Ishikawa (cell line): ENCODE results near the gene CLCN6.

GRCh38 chr1:10862668-10863187 lies 66.3 kb upstream of the CASZ1 start:
- RRBS = no CpG with 5 or more reads among the region's 14 CpGs

DNA sequence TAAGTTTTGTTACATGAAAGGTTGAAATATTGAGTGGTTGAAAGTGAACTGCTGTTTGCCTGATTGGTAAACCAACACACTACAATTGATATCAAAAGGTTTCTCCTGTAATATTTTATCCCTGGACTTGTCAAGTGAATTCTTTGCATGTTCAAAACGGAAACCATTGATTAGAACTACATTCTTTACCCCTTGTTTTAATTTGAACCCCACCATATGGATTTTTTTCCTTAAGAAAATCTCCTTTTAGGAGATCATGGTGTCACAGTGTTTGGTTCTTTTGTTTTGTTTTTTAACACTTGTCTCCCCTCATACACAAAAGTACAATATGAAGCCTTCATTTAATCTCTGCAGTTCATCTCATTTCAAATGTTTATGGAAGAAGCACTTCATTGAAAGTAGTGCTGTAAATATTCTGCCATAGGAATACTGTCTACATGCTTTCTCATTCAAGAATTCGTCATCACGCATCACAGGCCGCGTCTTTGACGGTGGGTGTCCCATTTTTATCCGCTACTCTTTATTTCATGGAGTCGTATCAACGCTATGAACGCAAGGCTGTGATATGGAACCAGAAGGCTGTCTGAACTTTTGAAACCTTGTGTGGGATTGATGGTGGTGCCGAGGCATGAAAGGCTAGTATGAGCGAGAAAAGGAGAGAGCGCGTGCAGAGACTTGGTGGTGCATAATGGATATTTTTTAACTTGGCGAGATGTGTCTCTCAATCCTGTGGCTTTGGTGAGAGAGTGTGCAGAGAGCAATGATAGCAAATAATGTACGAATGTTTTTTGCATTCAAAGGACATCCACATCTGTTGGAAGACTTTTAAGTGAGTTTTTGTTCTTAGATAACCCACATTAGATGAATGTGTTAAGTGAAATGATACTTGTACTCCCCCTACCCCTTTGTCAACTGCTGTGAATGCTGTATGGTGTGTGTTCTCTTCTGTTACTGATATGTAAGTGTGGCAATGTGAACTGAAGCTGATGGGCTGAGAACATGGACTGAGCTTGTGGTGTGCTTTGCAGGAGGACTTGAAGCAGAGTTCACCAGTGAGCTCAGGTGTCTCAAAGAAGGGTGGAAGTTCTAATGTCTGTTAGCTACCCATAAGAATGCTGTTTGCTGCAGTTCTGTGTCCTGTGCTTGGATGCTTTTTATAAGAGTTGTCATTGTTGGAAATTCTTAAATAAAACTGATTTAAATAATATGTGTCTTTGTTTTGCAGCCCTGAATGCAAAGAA lies 10.8 kb downstream of the TARDBP start:
- RRBS = no CpG with 5 or more reads among the region's 16 CpGs

GRCh38 chr1:11027128-11027831 lies 14.8 kb downstream of the TARDBP start:
- RRBS = no CpG with 5 or more reads among the region's 10 CpGs

- RRBS = 71% methylated on average over 9 of the region's 43 CpGs
Measured at GRCh38 chr1:11052344-11053694, 5.8 kb upstream of the MASP2 start.

DNA sequence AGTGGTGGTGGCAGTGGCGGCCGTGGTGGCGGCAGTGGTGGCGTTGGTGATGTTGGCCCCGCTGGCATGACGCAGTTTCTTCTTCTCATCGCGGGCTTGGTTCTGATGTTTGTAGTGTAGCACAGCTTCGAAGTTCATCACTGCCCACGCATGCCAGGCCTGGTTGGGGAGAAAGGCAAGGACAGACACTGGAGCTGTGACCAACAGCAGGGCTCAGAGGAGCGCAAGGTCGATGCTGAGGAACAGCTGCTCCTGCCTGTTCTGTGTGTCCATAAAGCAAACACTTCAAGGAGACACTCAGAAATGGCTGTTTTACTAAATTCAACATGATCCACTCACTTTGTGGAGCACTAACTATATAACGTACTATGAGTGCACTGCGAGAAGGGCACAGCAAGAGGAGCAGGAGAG lies 31.0 kb upstream of the EXOSC10 start:
- RRBS = no CpG with 5 or more reads among the region's 14 CpGs

DNA sequence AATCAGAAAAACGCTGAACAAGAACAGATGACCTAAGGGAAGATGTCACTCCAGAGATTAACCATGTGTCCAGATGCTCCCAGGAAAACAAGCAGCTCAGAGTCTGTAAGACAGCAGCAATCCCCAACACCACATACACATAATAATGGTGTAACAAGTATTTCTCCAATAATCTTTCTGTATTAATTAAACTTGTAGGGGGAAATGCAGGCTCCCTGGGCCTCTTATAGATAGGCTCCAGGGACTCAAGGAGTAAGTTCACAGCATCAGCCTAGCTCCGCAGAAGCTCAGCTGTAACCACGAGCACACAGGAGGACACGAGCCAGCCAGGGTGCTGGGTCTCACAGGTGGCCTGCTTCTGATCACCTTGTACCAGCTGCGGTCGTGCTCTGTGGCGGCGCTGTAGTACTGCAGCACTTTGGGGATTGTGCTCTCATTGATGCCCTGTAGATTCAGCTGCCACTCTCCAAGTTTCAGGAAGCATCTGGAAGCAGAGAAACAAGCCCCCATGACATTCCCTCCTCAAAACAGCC lies 33.1 kb upstream of the EXOSC10 start:
- RRBS = no CpG with 5 or more reads among the region's 8 CpGs

- RRBS = no CpG with 5 or more reads among the region's 10 CpGs
Measured at GRCh38 chr1:11255935-11256383, 6.4 kb downstream of the MTOR start.

DNA sequence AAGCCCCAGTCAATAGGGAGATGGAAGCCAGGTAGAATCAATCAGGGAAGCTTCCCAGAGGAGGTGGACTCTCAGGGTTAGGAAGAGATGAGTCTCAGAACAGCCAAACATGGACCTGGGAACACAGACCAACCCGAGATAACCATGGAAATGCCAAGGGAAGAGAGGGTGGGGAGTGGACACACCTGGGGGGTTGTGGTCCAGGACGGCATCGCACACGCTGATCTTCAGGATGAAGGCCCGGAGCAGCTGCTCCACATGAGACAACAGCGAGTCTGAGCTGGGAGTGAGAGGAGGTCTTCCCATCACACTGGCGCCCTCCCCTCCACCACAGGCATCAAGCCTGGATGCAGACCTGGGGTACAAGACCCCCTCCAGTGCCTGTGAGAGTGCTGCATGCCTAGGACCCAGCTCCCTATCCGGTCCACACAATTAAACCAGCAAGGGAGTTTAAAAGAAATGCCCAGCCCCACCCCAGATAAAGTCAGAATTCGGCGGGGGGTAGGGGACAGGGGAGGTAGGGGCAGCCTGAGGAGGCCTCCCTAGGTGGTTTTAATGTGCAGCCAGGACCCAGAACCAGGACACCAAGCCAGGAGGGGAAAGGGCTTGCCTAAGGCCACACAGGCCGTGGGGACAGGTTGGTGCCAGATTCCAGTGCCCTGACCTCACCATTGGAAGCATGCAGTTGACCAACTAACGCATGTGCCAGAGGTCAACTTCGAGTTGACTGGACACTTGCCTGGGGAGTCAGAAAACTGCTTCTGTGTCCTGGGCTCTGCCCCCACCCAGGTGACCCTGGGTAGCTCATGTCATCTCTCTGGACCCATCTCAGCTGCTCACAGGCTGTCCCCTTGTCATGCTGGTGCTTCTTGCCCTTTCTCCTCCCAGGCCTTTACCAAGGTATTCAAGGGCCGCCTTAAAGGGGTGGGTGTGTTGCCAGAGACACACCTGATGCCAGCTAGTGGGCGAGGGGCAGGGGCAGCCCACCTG lies 4.8 kb downstream of the MAD2L2 start:
- RRBS = no CpG with 5 or more reads among the region's 15 CpGs

DNA sequence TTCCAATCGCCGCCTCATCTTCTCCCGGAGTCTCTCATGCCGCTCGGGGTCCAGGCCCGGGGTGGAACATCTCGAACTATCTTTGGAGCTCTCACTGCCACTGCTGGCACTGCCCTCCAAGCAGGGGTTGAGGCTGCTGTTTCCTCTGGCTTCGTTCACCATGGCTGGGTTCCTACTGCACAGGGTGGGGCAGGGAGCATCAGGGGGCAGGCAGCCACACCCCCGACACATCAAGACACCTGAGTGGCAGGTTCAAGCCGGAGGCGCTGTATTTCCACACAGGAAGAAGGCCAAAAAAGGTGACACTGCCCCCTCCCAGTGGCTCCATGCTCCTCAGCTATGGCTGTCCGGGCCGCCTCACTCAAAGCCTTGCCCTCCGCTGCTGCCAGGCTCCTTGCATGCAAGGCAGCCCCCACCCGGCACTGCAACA lies 2.8 kb downstream of the MTHFR start:
- RRBS = 8% methylated on average over 6 of the region's 15 CpGs

GRCh38 chr1:11806036-11806312 lies at the start of gene CLCN6:
Gene CLCN6, plus strand, starts transcription at chr1:11806191.
- RRBS = no CpG with 5 or more reads among the region's 17 CpGs

GRCh38 chr1:11880784-11881592 lies 22.2 kb upstream of the NPPB start:
- RRBS = no CpG with 5 or more reads among the region's 10 CpGs

GRCh38 chr1:11918608-11919286 lies 7.5 kb downstream of the KIAA2013 start:
- RRBS = 19% methylated on average over 3 of the region's 16 CpGs

GRCh38 chr1:11929870-11930365 lies 3.7 kb upstream of the KIAA2013 start:
- RRBS = no CpG with 5 or more reads among the region's 6 CpGs

GRCh38 chr1:11981605-11982502 lies 1.6 kb downstream of the MFN2 start:
- RRBS = no CpG with 5 or more reads among the region's 12 CpGs

- RRBS = no CpG with 5 or more reads among the region's 7 CpGs
Measured at GRCh38 chr1:12159748-12160181, 7.0 kb upstream of the TNFRSF1B start.

- RRBS = no CpG with 5 or more reads among the region's 23 CpGs
Measured at GRCh38 chr1:12190776-12191486, 24.1 kb downstream of the TNFRSF1B start.

DNA sequence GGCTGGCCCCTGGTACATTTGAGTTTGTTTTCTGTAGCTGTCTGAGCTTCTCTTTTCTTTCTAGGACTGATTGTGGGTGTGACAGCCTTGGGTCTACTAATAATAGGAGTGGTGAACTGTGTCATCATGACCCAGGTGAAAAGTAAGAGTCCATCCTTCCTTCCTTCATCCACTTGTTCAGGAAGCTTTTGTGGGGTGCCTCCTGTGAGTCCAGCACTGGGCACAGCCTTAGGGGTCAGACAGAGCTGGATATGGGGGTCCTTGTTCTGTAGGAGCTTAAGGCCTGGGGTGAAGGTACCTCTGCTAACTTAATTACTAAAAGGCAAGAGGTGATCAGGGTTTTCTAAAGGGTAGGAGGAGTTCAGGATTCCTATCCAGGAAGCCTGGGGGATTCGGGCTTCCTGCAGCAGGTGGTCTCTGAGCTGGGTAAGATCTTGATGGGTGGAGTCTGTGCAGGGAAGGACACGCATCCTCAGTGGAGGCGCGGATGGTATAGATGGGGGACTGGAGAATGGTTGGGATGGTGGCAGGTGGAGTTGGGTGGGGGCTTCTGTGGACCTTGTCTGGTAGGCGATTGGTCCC lies 27.2 kb downstream of the TNFRSF1B start:
- RRBS = no CpG with 5 or more reads among the region's 5 CpGs

- RRBS = no CpG with 5 or more reads among the region's 6 CpGs
Measured at GRCh38 chr1:12381362-12381913, 151.6 kb downstream of the VPS13D start.

DNA sequence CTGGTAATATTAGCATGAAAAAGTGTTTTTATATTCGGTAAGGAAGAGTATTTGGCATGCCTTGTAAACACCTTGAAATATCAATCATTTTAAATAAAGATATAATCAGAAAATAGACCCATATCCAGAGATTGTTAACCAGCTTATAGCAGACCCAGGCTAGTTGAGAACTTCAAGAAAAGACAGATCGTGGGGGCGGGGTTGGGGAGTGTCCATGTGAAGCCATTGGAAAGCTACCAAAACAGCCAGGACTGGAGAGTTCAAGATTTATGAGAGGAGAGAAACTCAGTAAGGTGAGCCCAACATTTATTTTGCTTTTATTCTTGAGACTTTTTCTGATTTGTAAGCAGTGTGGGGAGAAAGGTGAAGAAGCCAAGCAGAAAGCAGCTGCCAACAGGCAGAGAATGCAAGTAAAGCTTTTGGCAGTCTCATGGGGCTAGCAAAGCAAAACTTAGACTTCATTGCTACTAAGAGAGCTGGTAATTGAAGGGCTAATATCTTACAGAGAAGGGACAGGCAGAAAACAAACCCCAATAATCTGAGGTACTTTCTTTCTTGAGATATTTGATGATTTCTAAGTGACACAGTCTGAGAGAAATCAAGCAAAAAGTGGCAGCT lies 179.9 kb downstream of the VPS13D start:
- RRBS = no CpG with 5 or more reads among the region's 3 CpGs

- RRBS = no CpG with 5 or more reads among the region's 8 CpGs
Measured at GRCh38 chr1:12448572-12449727, 169.1 kb downstream of the DHRS3 start.